ENCODE data around the genes LCE5A and S100A7A.

DNA sequence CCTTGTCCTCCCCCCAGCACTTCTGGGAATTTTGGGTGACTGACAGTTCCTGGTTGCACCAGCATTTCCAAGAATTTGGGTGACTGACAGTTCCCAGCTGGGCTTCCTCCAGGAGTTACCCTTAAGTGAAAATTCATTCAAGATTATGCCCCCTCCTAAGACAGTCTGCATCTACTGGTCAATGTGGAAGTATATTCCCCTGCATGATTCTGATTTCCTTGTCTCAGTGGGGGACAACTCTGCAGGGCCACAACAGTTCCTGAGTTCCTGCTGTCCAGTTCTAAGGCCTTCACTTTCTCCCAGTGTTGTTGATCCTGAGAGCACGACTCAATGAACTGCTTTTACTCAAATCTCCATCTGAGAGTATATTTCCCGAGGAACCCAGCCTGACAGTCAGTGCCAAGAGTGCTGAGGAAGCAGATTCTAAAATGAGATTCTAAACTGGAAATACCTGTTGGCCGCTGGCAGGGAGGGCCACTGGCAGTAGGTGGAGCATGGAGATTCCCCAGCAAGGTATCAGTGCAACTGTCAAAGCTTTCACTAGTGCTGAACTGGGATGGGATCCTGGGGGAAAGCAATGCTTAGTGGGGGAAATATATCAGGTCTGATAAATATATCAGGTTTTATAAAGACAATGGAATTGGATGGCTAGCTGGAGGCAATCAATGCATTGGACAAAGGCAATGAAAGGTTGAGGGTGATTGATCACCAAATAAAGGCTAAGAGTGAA, 18.6 kb downstream of the RIIAD1 start:
- RRBS = no CpG with 5 or more reads among the region's 3 CpGs

- RRBS = no CpG with 5 or more reads among the region's 3 CpGs
Observed at GRCh38 chr1:151783632-151784229, 6.6 kb downstream of the TDRKH start.

DNA sequence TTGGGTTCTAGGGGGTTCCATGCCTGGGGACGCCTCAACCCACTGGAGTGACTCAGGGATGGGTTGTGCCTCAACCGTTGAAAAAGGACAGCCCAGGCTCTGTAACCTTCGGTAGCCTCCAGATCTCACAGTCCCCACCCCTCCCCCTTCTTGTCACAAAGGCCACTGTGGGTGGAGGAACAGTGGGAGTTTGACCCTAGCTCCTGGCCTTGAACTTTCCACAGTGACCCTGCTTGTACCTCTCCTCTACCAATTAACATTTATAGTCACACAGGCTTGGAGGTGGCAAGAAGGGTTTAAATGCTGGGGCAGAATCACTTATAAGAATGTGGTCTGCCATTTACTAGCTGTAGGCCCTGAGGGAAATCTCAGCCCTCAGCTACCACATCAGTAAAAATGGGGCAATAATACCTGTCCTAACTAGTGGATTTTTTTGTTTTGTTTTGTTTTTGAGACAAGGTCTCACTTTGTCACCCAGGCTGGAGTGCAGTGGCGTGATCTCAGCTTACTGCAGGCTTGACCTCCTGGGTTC, 2.8 kb upstream of the RORC start:
- RRBS = no CpG with 5 or more reads among the region's 4 CpGs

GRCh38 chr1:151897905-151898128, 11.5 kb downstream of the THEM4 start:
- RRBS = no CpG with 5 or more reads among the region's 3 CpGs

- RRBS = no CpG with 5 or more reads among the region's 6 CpGs
Observed at GRCh38 chr1:151945532-151946194, 36.4 kb upstream of the THEM4 start.

DNA sequence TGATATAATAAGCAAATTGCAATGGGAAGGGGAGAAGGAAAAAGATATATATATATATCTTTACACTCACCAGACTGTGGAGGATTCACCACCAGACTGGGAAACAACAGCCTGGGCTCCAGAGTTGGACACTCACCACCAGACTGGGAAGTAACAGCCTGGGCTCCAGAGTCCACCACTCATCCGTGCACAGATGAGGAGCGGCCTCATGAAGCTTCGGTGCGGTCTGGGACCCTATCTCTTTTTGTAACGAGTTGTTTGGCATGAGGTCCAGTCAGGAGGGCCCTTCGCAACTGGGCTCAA, 40.3 kb downstream of the S100A10 start:
- RRBS = no CpG with 5 or more reads among the region's 6 CpGs

DNA sequence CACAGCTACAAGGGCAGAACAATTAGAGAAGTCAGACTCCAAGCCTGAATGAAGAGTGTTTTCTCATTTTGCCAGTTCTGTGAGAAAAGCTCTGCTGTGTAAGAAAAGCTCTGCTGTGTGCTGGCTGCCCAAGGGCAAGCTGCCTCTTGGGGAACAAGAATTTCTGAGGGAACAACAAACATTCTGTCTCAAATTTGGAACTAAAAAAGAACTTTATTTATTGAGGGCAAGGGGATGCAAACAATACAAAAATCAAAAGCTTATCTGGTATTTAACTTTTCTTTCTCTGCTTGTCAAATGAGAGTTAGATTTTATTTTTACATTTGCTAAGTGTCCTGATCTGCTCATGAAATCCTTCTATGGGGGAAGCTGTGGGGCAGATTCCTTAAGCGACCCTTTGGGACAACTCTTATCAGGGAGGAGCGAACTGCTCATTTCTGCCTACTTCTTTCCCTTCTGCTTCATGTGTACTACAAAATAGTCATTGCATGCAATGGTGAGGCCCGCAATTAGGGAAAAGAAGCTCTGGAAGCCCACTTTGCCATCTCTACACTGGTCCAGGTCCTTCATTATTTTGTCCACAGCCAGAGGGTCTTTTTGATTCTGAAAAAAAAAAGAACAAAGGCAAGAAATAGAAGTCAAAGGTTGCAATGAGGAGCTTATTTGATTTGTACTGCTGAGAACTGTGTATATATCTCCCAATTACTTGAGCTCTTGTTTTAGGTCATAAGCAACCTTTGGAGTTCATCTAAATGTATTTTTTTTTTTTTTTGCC, 10.8 kb downstream of the S100A10 start:
- RRBS = no CpG with 5 or more reads among the region's 3 CpGs

GRCh38 chr1:152031299-152032308, 5.2 kb downstream of the S100A11 start:
- RRBS = no CpG with 5 or more reads among the region's 12 CpGs

DNA sequence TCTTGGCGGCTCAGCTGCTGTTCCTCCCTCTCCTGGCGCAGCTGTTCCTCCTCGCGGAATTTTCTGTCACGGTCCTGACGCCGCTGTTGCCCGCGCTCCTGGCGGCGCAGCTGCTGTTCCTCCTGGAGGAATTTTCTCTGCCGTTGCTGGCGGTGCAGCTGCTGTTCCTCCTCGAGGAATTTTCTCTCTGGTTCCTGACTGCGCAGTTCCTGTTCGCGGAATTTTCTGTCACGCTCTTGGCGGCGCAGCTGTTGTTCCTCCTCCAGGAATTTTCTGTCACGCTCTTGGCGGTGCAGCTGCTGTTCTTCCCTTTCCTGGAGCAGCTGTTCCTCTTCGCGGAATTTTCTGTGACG, 6.8 kb downstream of the TCHH start:
- RRBS = no CpG with 5 or more reads among the region's 25 CpGs

- RRBS = no CpG with 5 or more reads among the region's 5 CpGs
Observed at GRCh38 chr1:152399246-152399789, 14.7 kb downstream of the CRNN start.

DNA sequence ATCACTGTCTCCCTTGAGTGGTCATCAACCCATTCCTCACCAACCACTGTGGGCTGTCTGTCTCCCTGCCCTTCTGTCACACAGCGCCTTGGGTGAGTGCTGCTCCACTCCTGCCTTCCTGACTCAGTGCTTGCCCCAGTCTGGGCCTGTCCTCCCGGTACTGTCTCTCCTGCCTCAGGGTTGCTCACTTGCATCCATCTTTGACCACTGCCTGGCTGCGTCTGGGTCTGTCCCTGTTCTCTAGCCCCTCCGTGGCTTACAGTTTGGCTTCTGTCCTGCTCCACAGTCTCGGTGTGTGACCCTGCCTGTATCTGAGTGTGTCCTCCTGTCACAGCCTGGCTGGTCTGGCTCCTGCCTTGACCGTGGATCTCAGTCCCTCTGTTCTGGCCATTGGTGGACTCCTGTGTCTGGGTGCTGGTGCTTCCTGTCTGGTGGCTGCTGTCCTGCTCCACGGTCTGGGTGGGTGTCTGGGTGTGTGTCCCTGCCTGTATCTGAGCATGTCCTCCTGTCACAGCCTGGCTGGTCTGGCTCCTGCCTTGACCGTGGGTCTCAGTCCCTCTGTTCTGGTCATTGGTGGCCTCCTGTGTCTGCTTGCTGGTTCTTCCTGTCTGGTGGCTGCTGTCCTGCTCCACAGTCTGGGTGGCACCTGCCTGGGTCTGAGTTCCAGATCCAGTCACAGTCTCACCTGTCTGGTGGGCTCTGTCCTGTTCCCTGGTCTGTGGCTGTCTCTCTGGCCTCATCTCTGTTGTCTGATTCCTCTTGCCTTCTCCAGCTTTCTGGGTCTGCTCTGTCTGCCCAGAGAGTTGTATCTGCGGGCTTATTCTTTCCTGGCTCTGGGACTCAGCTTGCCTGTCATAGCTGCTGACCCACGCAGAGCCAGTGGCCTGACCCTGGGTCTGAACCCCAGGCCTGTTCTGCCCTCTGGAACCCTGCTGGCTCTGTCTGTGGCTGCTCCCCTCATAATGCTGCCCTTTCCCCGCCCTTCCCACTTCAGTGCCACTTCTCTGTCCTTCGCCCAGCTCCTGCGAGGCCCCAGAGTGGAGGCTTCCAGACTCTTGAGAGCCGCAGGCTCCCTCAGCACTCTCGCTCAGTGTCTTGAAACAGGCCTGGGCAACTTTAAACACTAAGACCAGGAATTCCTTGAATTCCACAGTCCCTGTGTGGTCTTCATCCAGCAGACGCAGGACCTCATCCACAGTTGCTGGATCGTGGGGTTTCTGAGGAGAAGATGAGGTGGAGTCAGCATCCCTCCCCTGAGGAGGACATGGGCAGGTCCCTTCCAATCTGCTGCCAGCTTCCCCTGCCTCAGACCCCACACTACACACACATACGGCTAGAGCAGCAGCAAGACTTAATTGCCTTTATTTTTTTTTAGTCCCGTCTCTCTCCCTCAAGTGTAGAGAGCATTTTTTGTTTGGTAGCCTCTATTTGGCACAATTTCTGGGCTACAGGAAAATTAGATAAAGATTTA, 3.8 kb downstream of the CRNN start:
- RRBS = no CpG with 5 or more reads among the region's 19 CpGs

DNA sequence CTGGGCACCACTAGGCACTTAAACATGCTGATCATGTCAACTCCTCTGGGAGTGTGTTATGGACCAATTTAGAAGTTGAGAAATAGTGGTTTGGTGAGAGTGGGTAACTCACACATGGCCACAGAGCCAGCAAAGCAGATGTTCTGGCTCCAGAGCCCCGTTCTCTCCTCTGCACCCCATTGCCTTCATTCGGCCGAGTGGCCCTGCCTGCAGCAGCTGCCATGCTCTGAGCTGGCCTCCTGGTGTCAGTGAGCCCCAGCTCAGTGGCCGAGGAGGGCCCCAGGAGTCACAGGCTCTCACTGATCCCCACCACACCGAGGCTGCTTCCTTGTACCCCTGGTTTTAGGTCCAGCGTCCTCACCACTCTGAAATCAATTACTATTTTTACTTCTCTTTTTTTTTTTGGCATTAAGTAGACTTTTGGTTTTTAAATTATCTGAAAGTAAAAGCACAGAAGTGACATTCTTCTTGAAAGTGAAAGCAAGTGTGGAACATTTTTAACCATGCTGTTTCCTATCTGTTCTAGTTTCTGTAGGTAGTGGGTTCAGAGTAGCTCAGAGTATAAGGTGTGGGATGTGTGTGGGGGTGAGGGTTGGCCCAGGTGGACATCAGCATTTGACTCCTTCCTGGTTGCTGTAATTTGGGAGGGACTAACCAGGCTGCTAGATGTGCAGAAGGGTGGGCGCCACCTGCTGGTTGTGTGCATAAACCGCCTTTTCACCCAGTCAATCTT, 45.9 kb upstream of the CRNN start:
- RRBS = no CpG with 5 or more reads among the region's 8 CpGs

GRCh38 chr1:152510639-152511057, at the start of gene LCE5A:
LCE5A (plus strand) TSS chr1:152510803.
- RRBS = no CpG with 5 or more reads among the region's 3 CpGs

DNA sequence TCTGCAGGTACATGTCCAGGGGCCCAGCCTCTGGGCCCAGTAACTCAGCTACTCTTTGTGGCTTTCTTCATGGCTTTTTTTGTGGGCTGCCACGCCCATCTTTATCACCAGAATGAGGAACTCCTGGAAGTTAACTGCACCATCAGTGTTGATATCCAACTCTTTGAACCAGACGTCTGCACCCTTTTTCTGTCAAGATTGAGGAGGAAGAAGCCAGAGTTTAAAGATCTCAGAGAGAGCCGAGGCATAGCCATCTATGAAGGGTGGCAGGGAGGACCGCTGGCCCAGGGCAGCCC, 870 bp downstream of the S100A8 start:
- RRBS = no CpG with 5 or more reads among the region's 4 CpGs

GRCh38 chr1:153393763-153394424, 3.0 kb upstream of the S100A8 start:
- RRBS = no CpG with 5 or more reads among the region's 7 CpGs

DNA sequence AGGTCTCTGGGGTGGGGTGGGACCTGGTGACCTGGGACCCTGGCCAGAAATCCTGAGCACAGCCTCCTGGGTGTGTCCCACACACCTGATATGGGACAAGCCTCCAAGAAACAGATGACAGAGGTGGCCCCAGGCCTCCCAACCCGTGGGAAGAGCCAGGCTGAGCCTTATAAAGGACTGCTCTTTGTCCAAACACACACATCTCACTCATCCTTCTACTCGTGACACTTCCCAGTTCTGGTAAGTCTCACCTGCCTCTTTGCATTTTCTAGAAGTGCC, at the start of gene S100A7A:
S100A7A (plus strand) TSS at position 197 of the 279 bp plus-strand sequence.
- RRBS = no CpG with 5 or more reads among the region's 2 CpGs

DNA sequence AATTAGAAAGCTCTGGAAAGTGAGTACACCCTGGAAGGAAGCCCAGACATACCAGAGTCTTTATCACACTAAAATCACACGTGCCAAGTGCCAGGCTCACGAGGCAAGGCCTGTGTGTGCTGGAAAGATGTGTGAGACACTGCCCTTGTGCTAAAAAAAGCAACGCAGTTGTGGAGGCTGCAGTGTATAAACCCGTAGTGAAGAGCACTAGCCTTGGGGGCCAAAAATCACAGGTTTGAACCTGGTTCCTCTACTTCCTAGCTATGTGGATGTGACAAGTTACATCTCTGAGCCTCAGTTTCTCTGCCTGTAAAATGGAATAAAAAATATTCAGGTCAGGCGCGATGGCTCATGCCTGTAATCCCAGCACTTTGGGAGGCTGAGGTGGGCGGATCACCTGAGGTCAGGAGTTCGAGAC, 28.4 kb upstream of the S100A7 start:
- RRBS = no CpG with 5 or more reads among the region's 8 CpGs

DNA sequence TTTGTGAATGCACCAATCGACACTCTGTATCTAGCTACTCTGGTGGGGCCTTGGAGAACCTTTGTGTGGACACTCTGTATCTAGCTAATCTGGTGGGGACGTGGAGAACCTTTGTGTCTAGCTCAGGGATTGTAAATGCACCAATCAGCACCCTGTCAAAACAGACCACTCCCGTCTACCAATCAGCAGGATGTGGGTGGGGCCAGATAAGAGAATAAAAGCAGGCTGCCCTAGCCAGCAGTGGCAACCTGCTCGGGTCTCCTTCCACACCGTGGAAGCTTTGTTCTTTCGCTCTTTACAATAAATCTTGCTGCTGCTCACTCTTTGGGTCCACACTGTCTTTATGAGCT, 13.5 kb downstream of the S100A6 start:
- RRBS = no CpG with 5 or more reads among the region's 6 CpGs

DNA sequence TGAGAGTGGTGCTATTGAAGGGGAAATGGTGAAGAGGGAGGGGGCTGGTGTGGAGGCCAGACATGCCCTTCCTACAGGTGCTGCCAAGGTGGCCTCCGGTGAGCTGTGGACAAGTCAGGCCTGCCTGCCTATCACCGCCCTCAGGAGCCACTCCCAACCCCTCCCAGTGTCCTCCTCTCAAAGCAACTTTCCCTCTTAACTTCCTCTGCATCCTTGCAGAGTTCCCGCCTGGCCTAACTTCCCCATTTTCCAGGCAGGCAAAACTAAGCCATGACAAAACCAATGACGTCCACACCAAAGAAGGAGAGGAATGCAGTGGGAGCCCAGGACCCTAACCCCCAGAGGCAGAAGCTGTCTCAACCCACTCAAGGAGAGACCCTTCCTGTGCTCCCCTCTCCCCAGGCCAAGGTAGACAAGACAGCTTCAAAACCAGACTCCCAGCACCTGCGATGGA, 948 bp upstream of the S100A6 start:
- RRBS = no CpG with 5 or more reads among the region's 5 CpGs

Measured in epidermal melanocyte (primary cell).